Peyer's patch (tissue), 4 donors: ENCODE results near the gene CD2AP.

DNA sequence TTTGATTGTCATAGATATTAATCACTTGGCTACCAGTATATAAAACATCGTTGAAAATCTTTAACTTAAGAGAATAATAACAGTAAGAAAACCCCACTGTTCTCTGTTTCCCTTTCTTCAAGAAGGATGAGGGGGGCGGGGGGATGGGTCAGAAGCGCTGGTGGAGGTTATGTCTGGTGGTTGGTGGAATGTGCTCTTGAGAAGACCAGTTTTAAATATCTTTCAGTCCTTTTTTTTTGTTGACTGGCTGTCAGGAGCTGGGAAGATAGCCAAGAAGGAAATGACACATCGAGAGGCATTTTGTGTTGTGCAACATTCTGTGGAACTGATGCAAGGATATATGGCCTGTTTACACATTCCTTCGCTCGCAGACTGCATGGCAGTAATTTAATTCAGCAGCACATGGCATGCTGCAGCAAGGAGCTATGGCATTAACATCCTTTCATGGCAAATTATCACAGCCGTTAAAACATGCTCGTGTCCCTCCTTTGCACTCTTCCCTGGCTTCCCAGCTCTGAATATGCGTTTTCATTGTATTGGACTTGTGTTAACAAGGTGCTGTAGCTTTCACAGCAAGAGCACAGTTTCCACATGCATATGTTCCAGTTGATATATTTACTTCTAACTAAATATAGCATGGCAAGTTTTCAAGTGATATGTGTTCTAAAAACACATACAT is 68.1 kb upstream of the SUPT3H start:
- PRO-cap = no peak
- RAMPAGE, long total RNA, 4 experiments = no peak in any of the 4 experiments

- PRO-cap = no peak
- RAMPAGE, long total RNA, 4 experiments = no peak in any of the 4 experiments
Measured at GRCh38 chr6:46129275-46129694, 504 bp upstream of the ENPP4 start.

- PRO-cap = no peak
- RAMPAGE, long total RNA, 4 experiments = no peak in any of the 4 experiments
Measured at GRCh38 chr6:46190699-46191456, 20.1 kb upstream of the ENPP5 start.

DNA sequence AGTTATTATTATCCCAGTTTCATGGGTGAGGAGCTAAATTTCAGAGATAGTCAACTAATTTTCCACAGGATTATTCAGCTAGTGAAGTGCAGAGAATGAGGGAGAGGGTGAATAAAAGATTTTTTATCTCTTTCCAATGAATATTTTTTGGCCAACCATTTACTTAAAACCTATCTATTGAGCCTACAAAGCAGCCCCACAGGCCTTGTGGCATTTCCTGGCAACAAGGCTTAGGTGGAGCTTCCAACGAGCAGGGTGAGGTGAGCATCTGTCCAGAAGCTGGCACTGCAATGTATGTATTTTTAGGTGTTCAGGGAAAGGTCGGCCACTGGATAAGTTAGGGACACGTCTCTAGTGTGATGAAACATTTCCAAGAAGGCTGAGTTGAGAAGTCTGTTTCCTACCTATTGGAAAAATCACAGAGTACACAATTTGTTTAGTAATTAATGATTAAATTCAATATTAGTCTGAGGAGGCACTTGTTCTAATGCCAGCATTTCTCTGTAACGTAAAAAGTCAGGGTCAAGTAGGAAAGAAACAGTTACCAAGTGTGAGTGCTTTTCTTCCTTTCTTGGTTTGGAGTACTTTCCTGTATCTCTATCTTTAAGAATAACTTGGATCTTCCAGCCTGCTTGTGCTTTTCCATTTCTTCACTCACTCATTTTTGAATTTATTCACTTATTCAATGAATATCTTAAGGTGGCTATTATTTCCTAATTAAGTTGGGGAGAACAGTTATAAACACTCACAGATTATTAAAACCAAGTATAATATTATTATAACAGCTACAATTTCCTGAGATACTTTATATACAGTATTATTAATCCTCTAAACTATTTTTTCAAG is 17.9 kb upstream of the RCAN2 start:
- PRO-cap = no peak
- RAMPAGE, long total RNA, 4 experiments = no peak in any of the 4 experiments

DNA sequence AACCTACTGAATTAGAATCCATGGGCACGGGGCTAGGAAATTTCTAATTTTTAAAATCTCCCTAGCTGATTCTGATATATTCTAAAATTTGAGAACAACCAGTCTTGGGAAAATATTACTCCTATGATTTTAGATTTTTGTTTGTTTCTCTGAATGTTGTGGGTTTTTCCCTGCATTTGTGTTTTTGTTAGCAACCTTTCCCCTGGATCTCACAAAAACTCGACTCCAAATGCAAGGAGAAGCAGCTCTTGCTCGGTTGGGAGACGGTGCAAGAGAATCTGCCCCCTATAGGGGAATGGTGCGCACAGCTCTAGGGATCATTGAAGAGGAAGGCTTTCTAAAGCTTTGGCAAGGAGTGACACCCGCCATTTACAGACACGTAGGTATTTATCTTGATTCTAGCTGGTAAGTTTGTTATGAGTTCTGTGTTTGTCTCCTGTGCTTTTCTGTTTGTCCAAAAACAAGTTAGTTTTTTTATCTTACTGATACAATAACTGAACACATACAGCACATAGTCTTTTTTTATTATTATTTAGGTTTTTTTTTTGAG is 3.0 kb downstream of the SLC25A27 start:
- PRO-cap = no peak
- RAMPAGE, long total RNA, 4 experiments = start-site peak on the plus strand in 1 of 4 experiments, centred at position 159 of the sequence, 10 reads per replicate

- PRO-cap = no peak
- RAMPAGE, long total RNA, 4 experiments = no peak in any of the 4 experiments
Measured at GRCh38 chr6:46730814-46731440, 4.2 kb downstream of the PLA2G7 start.

DNA sequence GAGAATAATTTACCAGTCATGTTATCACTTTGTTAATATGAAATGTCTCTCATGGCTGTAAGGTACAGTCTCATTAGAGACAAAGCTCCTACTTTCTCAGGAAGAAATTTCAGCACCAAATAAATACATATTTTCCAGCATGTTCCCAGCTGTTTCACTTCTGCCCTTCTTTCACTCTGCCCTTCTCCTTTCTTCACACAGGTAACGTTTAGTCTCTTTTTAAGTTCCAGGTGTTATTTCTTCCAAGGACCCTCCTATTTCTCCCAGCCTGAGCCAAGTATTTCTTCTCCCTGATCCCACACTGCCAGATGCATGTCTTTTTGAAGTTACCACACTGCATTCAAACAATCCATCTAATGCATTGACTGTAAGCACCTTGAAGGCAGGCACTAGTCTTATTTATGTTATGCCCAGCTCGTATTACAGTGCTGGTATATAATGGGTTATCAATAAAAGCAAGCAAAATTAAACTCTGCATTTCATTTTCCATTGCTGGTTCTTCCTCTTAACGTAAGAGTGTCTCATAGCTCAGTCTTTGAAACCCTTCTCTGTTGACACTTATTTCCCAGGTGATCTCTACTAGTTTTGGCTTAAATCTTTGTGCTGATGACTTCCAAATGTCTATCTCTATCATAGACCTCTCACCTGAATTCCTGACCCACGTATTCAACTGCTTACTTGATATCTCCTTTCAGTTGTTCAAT is 2.4 kb upstream of the ADGRF5 start:
- PRO-cap = no peak
- RAMPAGE, long total RNA, 4 experiments = no peak in any of the 4 experiments

GRCh38 chr6:46951330-46951943 is 29.7 kb upstream of the ADGRF5 start:
- PRO-cap = no peak
- RAMPAGE, long total RNA, 4 experiments = no peak in any of the 4 experiments

GRCh38 chr6:47161120-47161569 is 119.0 kb upstream of the ADGRF1 start:
- PRO-cap = no peak
- RAMPAGE, long total RNA, 4 experiments = no peak in any of the 4 experiments

GRCh38 chr6:47477324-47477857 is at the start of gene CD2AP:
TSS of gene CD2AP (plus strand) at chr6:47477789.
- PRO-cap = bidirectional peak, plus-strand start at chr6:47477810, minus-strand start at chr6:47477666
- RAMPAGE, long total RNA, 4 experiments = start-site peak on the plus strand in 1 of 4 experiments, at chr6:47477740-47477817 at its widest, 242 reads per replicate; start-site peak on the minus strand in 1 of 4 experiments, at chr6:47477681-47477711 at its widest, 13 reads per replicate

- PRO-cap = no peak
- RAMPAGE, long total RNA, 4 experiments = no peak in any of the 4 experiments
Measured at GRCh38 chr6:48715271-48715681, 604.3 kb upstream of the PTCHD4 start.

GRCh38 chr6:49459040-49459599 is 3.9 kb downstream of the MMUT start:
- PRO-cap = no peak
- RAMPAGE, long total RNA, 4 experiments = start-site peak on the minus strand in 1 of 4 experiments, at chr6:49458987-49459476 at its widest, 22 reads per replicate

GRCh38 chr6:49766613-49767315 is 20.3 kb downstream of the PGK2 start:
- PRO-cap = unidirectional peak, plus-strand start at chr6:49766993
- RAMPAGE, long total RNA, 4 experiments = no peak in any of the 4 experiments

DNA sequence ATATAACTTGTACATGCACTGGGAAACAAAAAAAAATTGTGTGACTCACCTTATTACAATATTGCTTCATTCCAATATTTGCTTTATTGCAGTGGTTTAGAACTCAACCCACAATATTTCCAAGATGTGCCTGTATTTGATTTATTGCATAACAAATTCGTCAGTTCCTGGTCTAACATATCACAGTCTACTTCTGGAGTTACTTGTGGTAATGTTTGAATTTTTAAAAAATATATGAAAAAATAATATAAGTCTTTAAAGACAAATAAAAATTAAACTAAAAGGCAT is 42.0 kb upstream of the DEFB112 start:
- PRO-cap = no peak
- RAMPAGE, long total RNA, 4 experiments = no peak in any of the 4 experiments

GRCh38 chr6:50817339-50817618 is 1.4 kb upstream of the TFAP2B start:
- PRO-cap = no peak
- RAMPAGE, long total RNA, 4 experiments = no peak in any of the 4 experiments

DNA sequence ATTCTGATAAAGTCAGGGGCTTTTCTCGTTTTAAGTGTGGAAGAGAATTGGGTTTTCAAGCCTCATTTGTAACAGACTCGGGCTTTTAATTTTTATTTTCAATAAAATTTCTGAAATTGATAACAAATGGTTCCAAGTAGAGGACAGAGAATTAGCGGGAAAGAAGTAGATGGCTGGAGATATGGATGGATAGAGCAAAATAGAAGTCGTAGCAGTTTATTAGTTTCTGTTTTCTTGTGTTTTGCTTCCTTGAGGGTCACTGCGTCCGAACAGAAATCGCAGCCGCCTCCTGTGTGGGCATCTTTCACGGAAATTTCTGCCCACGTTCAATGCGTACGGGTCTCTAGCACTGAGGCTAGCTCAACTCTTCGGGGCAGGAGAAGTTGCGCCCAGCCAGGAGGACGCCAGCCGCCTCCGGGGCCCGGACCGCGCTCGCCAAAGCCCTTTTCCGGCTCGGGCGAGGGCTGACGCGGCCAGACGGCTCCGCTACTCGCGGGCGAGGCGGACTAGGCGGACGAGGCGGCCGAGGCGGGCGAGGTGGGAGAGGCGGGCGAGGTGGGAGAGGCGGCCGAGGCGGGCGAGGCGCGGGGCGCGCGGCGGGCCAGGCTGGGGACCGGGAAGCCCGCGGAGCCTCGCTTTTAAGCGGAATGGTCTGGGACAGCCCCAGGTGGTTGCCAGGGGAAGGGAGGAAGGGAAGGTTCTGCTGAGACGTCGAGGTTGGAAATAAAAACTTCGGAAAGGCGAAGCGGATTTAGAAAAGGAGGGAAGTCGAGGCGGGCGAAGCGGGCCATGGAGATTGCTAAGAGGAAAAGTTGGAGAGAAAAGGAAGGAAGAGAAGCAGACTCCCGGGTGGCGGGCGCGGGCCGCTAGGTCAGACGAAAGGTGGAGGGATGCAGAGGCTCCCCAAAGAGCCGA is 898 bp downstream of the TFAP2B start:
- PRO-cap = no peak
- RAMPAGE, long total RNA, 4 experiments = no peak in any of the 4 experiments

DNA sequence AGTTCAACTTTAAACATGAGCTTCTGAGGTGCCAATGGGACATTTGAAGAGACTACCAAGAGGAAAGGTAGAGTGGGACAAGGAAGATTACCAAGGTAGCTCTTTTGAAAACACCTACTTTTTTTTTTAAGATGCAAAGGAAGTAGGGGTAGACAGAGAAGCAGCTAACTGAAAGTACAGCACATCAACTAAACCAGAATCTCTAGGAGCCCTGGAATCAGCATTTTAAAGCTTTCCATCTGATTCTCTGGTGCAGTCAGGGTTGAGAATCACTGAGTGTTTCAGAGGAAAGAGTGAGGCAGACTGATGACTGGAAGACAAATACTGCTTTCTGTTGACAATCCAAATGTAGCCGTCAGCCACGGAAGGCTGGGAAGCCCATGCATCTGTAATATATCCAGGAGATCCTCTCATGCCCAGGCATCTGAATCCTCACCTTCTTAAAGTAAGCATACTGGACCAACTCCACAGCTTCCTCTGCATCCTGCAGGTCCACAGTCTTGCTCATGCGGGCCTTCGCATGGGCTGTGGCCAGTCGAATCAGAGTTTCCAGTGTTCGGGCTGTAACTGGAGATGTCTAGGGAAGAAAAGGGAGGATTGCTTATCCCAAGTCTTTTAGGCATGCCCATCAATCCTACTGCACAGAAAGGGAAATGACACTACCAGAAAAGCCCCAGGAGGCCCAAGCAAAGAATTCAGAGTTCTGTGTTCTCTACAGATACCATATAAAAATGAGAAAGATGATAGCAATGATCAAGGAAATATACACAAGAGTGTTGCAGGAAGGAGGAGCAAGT is 15.7 kb downstream of the MCM3 start:
- PRO-cap = no peak
- RAMPAGE, long total RNA, 4 experiments = start-site peak on the minus strand in 1 of 4 experiments, centred at position 448 of the sequence, 15 reads per replicate

DNA sequence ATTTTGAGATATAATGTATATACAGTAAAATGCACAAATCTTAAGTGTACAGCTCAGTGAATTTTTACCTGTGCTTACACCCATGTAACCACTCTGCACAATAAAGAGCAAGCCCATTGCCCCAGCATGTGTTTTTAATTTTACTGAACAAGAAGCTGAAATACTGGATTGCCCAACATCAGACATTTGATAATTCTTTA is 1.1 kb upstream of the MCM3 start:
- PRO-cap = no peak
- RAMPAGE, long total RNA, 4 experiments = no peak in any of the 4 experiments

- PRO-cap = bidirectional peak, plus-strand start at chr6:52363116, minus-strand start at chr6:52362934; unidirectional peak, minus-strand start at chr6:52363276
- RAMPAGE, long total RNA, 4 experiments = start-site peak on the plus strand in 1 of 4 experiments, at chr6:52363145-52363195 at its widest, 17 reads per replicate
Measured at GRCh38 chr6:52362306-52363393, 699 bp downstream of the PAQR8 start.

DNA sequence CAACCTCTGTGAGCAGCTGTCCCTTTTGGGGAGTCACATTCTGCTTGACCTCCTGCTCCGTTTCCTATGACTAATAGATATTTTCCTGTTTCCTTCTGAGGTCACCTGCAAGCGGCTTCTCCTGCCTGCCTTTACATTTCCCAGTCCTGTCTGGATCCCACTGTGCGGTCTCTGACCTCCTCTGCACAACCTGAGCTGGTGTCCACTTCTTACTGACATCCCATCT is 54.2 kb downstream of the TRAM2 start:
- PRO-cap = no peak
- RAMPAGE, long total RNA, 4 experiments = no peak in any of the 4 experiments